Cardiac ventricle fibroblast (primary cell): Measurements from ENCODE around the genes C4orf33 and NAA15.

GRCh38 chr4:128848684-128849605 lies 39.4 kb downstream of the JADE1 start:
- RAMPAGE, long total RNA = no peak

GRCh38 chr4:129070643-129071898 lies 22.3 kb downstream of the SCLT1 start:
- RAMPAGE, long total RNA = no peak

- RAMPAGE, long total RNA = no peak
Observed at GRCh38 chr4:129095884-129096877, at the start of gene C4orf33. Gene C4orf33, plus strand, starts transcription at chr4:129096152.

GRCh38 chr4:129853600-129854050 lies 757.7 kb downstream of the C4orf33 start:
- RAMPAGE, long total RNA = no peak

GRCh38 chr4:130023928-130024162 lies 927.9 kb downstream of the C4orf33 start:
- RAMPAGE, long total RNA = no peak

DNA sequence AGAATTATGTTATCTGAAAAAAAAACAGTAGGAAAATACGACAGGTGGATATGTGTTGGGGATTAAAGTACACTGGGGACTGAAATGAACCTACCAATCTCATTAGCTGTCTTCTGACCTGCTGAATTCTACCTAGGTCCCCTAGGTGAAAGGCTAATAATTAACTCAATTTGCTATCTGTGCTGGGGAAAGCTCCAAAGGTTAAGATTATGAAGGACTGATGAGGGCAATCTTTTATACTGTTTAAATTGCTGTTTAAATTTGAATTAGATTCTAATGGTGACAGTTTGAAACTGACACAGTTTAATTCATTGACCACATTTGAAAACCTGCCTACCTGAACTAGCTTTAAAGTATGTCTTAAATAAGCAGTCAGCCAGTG lies 977.2 kb downstream of the C4orf33 start:
- RAMPAGE, long total RNA = no peak

DNA sequence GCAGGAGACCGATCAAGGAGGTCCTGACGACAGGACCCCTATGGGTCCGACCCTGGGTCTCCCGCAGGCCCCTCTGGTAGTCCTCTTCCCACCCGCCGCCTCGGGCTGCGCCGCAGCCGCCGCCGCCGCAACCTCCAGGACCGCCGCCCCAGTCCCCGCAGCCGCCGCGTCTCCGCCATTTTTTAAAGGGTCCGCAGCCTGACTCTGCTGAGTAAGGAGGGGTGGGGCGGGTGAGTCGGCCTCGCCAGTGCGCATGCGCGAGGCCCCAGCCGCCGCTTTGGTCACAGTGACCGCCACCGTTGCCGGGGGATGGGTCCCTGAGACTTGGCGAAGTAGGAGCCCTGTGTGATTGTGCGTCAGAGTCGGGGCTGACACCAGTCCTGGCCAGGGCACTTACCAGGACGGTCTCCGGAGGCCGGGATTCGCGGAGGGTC lies 1424.3 kb upstream of the PCDH10 start:
- RAMPAGE, long total RNA = no peak

GRCh38 chr4:137421132-137422073 lies 110.9 kb downstream of the PCDH18 start:
- RAMPAGE, long total RNA = no peak

- RAMPAGE, long total RNA = no peak
Observed at GRCh38 chr4:138090373-138090941, 151.7 kb downstream of the SLC7A11 start.

DNA sequence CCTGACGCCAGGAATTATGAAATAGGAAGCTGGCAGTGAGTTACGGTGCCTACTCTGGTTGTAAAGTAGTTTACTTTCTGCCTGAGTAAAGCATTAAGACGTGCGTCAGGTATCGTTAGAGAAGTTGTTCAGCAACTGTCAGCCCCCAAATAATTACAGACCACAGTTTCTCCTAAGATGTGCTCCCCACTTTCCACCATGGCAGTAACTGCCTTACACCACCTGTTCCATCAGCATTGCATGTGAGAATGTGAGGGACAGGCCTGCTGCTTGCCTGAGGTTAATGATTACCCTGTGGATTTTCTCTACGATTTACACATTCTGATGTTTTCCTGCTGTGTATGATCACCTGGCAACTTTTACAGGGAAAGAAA lies 92.3 kb upstream of the SLC7A11 start:
- RAMPAGE, long total RNA = no peak

DNA sequence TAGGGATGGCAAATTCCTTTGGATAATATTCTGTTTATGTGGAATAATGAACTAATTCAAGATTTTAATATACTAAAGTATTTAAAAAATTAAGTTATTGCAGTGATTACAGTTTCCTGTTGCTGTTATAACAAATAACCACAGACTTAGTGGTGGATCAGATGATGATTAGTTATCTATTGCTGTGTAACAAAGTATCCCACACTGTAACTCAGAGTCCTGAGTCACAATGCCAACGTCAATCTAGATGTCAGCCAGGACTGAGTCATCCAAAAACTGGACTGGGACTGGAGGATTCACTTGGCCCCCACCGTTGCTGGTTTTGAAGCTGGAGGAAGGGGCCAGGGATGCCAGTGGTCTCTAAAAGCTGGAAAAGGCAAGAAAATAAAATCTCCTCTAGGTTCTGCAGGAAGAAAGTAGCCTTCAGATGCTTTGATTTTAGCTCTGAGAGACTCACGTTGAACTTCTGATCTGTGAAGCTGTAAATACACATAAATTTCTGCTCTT lies 148.2 kb upstream of the SLC7A11 start:
- RAMPAGE, long total RNA = no peak

- RAMPAGE, long total RNA = no peak
Observed at GRCh38 chr4:138864930-138865446, 150.6 kb upstream of the NOCT start.

GRCh38 chr4:138910446-138911434 lies 104.8 kb upstream of the NOCT start:
- RAMPAGE, long total RNA = no peak

- RAMPAGE, long total RNA = no peak
Observed at GRCh38 chr4:138982208-138982502, 33.4 kb upstream of the NOCT start.

DNA sequence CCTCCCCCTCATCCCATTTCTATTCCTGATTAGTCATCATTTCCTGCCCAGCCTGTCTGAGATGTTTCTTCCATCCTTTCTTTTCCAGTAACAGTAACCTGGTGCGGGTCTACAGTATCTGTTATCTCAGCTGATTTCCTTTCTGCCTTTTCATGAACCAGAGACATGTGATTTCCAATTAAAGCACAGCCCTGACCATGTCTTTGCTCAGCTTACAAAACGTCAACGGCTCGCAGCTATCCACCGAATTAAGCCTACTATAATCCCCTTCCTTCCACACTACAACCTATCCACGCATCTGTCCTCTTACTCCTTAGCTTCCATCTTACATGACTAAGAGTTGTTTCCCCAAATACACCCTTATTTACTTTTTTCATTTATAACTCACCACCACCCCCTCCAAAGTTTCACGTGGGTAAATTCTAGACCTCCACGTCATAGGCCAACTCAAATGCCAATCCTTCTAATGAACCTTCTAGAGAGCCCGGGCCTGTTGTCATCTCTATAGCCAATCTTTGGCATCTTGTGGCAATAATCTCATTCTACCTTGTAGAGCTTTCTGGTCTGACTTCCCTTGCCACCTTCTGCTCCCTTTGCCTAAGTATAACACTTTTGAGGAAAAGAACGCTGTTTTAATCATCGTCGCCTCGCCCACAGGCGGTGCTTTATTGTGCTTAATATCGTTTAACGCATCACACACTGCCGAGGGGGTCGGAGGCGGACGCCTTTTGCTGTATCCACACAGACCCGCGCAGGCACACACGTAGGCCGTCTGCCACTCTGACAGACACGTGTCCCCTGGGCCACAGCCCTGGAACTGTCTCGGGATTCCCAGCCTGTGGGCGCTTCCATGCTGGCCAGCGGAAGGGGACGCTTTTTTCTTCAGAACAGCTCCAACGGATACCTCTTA lies 661 bp upstream of the NOCT start:
- RAMPAGE, long total RNA = no peak

GRCh38 chr4:139083318-139084108 lies 67.9 kb downstream of the NOCT start:
- RAMPAGE, long total RNA = no peak

DNA sequence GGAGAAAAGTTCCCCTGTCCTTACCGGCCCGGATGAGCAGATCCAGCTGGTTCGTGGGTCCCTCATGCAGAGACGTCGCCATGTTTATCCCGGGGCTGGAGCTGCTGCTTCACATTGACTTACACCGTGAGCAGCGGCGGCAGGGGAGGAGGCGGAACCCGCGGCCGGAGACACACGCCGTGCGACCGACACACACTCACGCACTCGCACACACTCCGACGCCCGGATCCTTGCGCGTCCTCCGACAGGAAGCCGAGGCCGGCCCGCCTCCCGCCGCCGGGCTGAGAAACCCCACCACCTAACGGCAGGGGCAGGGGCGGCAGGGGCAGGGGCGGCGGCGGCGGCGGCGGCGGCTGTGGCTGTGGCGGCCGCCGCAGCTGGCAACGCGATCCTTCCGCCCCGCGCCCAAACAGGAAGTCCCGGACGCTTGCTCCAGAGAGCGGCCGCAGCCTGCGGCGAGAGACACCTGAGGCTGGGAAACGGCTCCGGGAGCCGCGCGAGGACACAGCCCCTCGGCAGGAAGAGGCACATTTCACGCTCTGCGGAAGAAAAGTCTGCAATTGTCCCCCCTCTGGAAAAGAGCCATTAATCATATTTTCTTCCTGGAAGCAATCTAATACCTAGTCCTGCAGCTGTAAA lies 68.6 kb downstream of the NOCT start:
- RAMPAGE, long total RNA = no peak

DNA sequence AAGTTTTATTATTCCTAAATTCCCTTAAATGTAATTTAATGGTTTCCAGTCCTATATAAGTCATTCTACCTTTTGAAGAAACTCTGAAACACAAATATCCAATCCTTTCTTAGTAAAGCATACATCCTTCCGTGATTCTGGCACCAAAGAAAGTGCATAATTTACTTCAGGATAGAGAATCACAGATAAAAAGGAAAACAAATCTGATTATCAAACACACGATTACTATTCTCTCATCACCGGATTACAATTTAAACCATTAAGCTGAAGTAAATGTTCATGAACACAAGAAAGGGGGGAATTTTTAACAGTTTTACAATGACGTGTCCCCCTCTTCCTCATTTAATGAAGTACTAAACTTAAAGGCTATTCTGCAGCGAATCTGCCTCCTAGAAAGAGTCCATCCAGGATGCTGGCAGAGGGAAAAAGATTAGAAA lies 1.5 kb downstream of the ELF2 start:
- RAMPAGE, long total RNA = no peak

GRCh38 chr4:139286107-139286383 lies 6.0 kb upstream of the MGARP start:
- RAMPAGE, long total RNA = no peak

DNA sequence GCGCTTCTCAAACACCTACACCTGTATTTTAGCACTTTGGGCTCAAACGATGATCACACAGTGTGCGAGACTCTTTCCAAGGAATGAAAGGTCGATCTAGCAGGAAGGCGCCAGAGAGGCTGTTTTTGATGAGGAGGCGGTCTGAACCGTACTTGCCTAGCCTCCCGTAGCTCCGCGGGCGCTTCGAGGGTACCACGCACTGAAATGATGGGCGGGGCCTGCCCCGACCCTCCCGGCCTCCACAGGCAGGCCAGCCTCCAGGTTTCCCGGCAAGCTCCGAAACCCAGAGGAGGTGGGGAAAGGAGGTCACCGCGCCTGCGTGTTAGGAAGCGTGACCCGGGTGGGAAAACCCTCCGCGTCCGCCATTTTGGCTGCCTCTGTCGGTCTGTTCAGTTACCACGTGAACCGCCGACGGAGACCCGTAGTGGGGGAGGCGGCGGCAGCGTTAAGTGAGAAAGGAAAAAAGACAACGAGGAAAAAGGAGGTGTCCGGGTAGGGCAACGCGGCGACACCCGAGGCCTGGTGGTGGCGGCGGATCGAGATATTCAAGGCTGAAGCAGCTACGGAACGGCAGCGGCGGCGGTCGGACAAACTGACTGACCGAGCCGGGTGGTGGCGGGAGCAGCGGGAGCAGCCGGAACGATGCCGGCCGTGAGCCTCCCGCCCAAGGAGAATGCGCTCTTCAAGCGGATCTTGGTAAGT lies at the start of gene NAA15:
TSS of gene NAA15 (plus strand) at position 370 of the 702 bp plus-strand sequence.
- RAMPAGE, long total RNA = no peak